Measurements from ENCODE around the genes CLUH and RAP1GAP2.

- PRO-cap: no peak
Measured at GRCh38 chr17:2442165-2442583, 41.3 kb upstream of the MNT start.

DNA sequence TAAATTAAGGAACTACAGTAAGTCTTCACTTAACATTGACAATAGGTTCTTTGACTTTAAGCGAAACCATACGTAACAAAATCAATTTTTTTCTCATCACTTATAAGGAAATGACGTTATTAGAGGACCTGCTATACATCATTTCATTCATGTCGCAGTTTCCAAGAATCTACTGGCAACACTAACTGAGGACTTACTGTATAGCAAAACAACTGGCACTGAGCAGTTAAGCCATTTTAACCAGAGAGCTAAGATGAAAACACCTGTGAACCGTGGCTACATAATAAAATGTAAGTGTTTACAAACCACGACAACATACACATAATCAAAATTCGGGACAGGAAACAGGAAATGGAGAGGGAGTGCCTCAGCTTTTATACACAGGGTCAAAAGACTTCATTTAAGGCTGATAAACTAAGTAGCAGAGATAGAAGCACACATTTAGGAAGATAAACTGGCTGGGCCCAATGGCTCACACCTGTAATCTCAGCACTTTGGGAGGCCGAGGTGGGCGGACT lies 29.5 kb downstream of the METTL16 start:
- PRO-cap: no peak

GRCh38 chr17:2683628-2684801 lies 27.5 kb downstream of the CLUH start:
- PRO-cap: no peak

GRCh38 chr17:2708161-2708669 lies 3.3 kb downstream of the CLUH start:
- PRO-cap: no peak

DNA sequence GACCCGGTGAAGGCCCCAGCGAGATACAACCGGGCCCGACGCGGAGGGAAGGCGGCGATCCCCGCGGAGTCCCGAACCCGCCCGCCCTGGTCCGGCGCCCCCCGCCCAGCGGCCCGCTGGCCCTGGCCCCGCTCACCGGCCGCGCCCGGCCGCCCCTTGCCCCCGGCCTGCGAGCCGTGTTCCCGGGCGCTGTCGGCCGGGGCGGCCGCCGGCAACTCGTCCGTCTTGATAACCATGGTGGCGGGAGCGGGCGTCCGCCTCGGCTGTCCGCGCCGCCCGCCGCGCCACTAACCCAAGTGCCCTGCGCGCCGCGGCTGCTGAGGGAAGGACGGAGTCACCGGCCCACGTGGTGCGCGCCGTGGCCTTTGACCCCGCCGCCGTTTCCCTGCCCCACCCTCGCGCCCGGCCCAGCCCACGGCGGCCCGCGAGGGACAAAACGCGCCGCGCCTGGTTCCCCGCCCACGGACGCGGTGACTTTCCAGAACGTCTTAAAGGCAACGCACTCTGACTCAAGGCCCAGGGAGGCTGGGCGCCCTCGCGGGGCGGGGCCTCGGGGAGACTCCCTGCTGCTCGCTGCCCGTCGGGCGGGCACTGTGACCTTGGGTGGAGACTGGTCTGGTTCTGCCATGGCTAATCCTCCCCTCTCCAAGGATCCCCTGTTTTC lies at the start of gene CLUH:
Gene CLUH (minus strand): TSS at position 339 of the 664 bp plus-strand sequence.
- PRO-cap: bidirectional peak, plus-strand start at position 591 of the sequence, minus-strand start at position 289 of the sequence

GRCh38 chr17:2712090-2712736 lies 649 bp upstream of the CLUH start:
- PRO-cap: no peak

GRCh38 chr17:2796106-2796535 lies at the start of gene RAP1GAP2:
TSS of gene RAP1GAP2 (plus strand) at chr17:2796438.
- PRO-cap: no peak

GRCh38 chr17:2901441-2902050 lies 105.3 kb downstream of the RAP1GAP2 start:
- PRO-cap: unidirectional peak, plus-strand start at chr17:2901813

DNA sequence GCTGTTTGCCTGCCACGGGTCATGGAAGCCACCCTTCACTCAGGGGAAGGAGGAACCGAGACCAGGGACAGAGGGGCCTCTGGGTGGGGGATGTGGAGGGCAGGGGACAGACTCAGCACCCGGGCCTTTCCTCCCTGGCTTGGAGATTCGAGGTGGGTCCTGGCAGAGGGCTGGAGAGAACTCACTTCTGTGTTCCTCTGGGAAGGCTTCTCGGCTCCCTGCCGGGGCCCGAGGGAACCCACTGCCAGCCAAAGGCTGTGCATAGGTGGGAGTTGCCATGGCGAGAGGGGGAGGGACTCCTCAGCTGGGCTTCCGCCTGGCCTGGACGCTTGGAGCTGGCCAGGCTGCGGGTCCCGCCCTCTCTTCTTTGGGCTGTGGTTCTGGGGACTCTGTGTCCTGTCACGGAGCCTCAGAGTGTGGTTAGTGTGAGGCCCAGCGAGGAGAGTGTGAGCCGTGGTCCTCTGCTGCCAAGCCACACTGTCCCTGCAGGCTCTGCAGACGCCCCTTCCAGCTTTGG lies 123.2 kb downstream of the OR1D5 start:
- PRO-cap: bidirectional peak, plus-strand start at position 412 of the sequence, minus-strand start at position 220 of the sequence

DNA sequence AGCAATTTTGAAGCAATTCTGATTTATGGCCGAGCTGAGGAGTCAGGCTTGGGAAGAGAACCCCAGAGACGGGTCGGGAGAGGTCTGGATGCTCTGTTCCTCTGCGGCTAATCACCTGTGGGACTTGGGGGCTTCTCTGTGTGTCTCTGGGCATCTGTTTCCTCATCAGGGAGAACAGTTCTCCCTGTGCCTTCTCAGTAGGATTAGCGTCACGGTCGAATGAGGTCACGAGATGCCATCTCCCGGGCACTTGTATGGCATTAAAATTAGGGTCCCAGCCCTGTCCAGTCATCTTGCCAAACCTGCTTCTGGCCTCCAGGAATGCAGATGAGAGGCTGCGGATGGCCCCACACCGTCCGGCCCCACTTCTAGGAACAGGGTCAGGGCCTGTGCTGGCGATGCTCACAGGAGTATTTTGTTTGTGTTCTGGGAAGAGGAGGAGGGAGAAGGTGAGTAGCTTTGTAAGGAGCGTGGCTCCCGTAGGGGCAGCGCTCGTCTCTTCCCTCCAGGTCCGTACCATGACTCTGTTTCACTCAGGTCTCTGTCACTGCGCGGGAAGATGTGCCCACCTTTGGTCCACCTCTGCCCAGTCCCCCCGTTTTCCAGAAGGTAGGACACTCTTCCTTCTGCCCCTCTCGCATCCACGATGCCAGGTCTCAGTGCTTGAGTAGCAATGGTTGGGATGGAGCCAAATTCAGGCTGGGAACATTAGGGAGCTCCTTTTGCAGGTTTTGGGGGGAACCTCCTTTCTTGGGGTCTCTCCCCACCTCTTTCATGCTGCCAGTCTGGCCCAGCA lies 58.4 kb downstream of the OR1D5 start:
- PRO-cap: unidirectional peak, minus-strand start at position 113 of the sequence

DNA sequence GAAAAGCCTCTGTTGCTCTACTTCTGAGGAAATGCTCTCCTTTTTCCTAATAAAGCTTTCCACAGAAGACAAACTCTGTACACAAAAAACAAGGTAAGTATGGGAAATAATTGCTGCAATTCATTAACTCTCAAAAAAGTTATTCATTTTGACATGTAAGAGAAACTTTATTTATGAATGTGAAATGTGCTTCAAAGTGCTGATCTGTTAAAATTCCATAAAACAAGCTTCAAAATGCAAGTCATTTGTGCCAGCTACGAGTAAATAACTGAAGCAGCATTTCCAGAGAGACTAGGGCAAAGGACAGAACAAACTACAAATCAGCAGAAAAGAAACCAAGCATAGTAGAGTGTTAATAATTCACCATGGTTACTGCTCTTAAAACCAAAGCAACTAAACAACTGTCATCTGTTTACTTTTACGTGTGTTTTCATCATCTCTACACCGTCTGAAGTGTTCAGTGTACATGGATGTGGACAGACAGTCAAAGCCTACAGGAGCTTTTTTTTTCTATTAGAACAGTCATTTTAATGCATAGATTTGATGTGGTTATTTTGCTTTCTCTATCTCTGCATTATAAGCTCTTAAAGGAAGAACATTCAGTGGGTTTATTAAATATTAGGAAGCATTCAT lies 1.6 kb upstream of the ASPA start:
- PRO-cap: bidirectional peak, plus-strand start at position 460 of the sequence, minus-strand start at position 305 of the sequence

DNA sequence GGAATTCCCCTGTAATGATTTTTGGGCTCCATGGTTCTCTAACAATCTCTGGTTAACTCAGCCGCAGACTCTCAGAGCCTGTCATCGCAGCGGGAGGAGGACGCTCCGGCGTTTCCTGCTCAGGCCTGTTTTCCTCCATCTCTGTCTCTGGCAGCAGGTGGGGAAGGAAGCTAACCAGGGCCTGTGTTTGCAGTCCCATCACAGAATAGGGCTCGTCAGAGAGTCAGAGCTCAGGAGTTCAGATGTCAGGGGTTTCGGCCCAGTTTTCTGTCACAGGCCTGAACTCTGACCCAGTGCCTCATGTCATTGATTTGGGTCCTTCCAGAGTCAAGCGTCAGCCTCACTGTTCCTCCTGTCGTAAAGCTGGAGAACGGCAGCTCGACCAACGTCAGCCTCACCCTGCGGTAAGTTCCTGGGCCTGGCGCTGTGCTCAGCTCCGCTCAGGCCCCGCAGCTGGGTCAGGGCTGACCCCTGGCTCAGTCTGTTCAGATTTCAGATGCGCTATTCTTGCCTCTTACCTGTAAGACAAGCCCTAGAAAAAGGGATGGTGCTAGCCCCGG lies 10.6 kb downstream of the CTNS start:
- PRO-cap: no peak

DNA sequence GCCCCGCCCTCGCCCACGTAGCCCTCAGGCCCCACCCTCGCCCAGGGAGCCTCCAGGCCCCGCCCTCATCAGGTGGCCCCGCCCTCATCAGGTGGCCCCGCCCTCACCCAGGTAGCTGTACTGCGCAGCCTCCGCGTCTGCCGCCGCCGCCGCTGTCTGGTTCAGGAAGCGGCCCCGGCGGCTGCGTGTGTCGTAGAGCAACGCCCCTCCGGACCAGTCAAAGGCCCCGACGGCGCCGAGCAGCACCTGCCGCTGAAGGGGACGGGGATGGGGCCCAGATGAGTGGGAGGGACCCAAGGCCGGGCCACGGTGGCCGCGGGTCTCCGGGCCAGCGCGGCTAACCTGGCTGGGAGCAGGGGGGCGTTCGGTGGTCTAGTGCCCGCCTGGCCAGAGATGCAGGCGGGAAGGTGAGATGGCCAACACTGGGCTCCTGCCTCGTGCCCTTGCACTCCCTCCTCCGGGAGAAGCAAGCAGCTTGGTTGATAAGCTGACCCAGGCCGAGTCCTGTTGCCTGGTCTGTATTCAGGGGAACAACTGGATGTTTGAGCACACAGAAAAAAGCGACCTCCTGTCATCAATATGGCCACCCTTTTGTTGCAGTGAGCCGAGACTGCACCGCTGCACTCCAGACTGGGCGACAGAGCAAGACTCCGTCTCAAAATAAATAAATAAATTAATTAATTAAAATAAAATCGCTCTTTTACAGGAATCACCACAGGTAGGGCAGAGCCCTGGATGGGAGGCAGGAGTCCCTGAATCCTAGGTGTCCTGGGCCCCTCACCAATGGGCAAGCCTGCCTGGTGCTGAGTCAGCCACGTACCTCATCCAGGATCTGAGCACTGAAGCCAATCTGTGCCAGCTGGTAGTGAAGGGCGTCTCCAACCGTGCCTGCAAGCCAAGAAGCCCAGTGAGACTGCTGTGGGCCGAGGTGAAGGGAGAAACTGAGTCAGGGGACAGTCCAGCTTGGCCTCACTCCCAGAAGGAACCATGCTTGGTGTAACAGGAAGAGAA lies 31.6 kb downstream of the HASPIN start:
- PRO-cap: unidirectional peak, plus-strand start at position 164 of the sequence

- PRO-cap: no peak
Measured at GRCh38 chr17:3835253-3835953, 10.6 kb downstream of the NCBP3 start.

GRCh38 chr17:3915012-3915868 lies 1.0 kb downstream of the P2RX1 start:
- PRO-cap: no peak

- PRO-cap: no peak
Measured at GRCh38 chr17:3920849-3922092, 5.0 kb upstream of the P2RX1 start.

- PRO-cap: no peak
Measured at GRCh38 chr17:3951343-3951862, 12.8 kb downstream of the ATP2A3 start.

GRCh38 chr17:3952413-3952894 lies 11.8 kb downstream of the ATP2A3 start:
- PRO-cap: no peak

DNA sequence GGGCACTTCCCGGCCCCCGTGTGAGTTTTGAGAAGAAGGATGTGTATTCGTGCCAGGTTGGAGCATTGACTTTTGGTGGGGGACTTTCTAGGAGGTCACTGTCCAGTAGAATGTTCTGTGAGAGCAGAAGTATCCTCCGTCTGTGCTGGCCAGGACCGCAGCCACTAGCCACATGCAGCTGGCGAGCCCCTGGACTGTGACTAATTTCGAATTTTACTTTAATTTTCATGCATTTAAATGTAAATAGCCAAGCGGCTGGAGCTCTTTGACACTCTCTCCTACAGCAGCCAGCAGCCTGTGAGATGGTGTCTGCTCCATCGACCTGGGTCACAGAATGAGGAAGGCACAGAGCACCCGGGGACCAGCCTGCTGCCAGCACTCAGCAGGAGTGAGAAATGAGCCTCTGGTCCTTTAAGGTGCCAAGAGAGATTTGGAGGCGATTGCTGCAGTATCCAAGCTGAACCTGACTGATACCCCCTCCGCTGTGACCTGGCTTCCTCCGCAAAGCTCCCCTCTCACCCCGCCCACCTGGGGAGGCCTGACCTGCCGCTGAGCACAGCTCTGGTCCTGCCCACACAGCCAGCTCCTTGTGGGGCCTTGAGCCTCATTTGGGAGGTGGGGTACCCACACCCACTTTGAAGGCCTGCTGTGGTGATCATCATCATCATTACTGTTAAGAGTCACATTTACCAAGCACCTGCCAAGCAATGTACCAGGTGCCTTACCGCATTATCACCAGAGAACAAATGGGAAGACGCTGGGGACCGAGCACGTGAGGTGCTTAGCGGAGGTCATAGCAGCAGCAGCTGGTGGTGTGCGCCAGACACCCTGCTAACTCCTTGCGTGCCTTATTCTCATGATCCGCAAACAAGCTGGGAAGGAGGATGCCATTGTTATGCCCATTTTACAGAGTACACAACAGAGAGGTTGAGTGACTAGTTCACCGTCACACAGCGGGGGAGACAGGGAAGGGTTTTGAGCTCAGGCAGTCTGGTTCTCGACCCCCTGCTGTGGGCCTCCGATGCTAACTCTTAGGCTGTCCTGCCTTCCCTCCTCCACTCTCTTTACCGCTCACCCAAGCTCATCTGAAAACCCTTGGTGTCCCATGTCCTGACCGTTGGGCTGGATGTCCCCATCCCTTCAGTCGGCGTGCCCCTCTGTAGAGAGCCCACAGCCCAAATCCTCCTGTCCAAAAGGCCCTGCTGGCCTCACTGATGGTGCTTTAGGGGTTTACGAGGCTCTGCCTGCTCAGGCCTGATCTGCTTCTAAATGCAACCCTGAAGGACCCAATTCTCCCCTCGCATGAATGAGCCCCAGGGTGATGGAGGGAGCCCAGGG lies 7.4 kb downstream of the ATP2A3 start:
- PRO-cap: no peak

DNA sequence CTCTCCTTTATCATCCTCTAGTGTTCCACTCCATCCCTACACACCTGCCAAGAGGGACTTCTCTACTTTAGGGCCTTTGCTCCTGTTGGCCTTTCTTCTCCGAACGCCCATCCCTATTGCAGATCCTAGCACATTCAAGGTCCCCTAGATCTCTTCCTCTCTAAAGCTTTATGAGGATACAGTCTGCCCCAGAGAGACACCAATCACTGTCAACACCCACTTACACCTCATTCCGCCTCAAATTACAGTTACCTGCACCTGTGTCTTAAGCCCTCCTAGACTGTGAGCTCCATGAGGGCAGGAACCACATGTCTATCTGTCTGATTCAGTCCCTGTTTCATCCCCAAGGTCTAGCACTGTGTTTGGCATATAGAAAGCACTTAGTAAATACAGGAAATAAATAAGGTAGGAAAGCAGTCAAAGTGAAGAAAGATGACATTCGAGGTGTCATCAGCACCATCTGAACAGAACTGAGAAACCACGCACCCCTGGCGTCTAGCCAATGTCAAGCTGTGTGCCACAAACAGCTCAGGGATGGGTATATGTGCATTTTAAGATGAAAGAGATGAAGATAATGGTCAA lies 79.5 kb upstream of the ATP2A3 start:
- PRO-cap: no peak

All from gallbladder (tissue), 1 donor.